PFSK-1 (cell line): ENCODE data around the gene CTXN3.

DNA sequence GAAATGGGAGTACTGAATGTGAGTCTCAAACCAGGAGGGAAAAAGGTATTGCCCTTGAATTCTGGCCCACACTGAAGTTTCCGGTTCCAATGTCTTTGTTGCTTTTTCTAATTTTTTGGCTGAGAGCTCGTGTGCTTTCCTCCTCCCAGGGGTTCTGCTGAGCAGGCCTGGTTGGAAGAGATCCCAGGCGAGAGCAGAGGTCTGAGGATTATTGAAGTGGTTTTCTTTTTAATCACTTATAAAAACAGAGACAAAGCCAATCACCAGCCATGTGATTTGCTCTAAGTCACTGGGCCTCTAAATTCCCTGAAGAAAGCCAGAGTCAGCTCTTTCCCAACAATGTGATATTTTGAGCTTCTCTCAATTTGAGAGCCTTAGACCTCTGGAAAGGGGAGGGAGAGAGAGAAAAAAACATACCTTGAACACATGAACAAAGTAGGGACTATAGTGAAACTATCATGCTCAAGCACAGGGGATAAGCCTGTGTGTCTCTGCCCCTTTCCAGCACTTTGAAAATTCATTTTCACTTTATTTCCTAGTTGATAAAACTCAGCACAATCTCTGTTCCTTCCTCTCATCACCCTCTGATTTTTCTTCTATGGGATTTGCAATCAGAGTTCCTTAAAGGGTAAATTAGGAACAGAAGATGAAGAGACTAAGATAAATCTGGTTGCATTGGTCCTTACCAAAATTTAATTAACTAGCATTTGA, 420.7 kb upstream of the GRAMD2B start:
- RRBS: no CpG with 5 or more reads among the region's 3 CpGs

DNA sequence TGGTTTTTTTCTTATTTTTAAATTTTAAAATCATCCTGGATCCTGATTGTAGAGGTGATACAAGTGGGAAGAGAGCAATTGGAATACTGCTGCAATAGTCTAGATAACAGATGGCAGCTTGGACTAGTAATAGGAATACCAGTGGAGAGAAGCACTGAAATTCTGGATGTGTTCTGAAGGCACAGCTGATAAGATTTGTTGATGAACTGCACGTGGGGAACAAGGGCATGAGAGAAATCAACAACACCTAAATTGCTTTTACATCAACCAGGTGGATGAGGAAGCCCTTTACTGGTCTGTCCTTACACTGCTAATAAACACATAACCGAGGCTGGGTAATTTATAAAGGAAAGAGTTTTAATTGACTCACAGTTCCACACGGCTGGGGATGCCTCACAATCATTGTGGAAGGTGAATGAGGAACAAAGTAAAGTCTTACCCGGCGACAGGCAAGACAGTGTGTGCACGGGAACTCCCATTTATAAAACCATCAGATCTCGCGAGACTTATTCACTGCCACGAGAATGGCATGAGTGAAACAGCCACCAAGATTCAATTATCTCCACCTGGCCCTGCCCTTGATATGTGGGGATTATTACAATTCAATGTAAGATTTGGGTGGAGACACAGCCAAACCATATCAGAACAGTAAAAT, 67.4 kb upstream of the GRAMD2B start:
- RRBS: no CpG with 5 or more reads among the region's 9 CpGs

DNA sequence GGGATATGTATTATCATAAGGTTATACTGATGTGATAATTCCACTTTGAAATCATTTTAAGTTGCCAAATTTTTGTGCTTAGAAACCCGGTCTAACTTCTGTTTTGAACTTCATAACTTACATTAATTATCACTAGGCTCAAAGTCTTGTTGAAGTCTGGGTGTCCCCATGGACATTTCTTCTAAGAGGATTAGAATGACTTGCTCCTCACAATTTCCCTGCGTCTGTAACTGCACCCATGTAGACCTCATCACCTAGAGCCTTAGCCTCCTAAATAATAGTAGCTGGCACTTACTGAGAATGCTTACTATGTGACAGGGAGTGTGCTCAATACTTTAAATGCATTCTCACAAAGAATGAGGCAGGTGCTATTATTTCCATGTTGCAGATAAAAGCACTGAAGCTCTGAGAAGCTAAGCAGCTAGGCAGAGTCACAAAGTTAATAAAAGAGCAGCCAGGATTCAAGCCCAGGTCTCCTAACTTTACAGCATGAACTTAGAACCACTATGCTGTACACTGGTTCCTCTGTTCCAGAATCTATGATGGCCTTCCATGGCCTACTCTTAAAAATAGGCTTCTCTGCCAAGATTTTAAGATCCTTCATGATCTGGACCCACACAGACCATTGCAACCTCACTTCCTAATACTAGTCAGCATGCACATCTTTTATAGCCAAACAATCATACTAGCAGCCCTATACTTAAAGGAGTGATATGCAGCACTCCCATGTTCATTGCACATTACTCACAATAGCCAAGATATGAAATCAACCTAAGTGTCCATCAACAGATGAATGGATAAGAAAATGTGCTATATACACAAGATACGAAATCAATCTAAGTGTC, 1.5 kb downstream of the GRAMD2B start:
- RRBS: no CpG with 5 or more reads among the region's 3 CpGs

GRCh38 chr5:126450293-126450886, 27.2 kb downstream of the GRAMD2B start:
- RRBS: no CpG with 5 or more reads among the region's 5 CpGs

DNA sequence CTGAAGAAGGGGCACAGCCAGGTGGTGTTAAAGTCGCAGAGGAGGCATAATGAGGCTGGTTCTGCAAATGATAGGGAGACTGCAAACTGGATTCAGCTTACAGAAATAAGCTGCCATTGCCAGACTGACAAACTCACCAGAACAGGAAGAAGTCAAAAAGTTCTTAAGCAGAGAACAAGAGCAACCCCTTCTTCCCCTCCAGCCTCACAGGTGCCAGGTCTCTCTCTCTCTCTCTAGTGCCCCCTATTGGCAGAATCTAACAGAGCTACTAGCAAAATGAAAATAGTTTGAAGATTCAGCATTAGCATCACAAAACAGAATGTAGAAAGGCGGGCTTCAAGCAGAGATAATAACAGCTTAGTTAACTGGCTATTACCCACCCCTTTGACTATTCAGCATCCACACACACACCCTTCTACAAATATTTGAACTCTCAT, 76.7 kb downstream of the GRAMD2B start:
- RRBS: no CpG with 5 or more reads among the region's 2 CpGs

- RRBS: no CpG with 5 or more reads among the region's 5 CpGs
These were observed 75.9 kb downstream of the ALDH7A1 start for GRCh38 chr5:126519036-126519547.

DNA sequence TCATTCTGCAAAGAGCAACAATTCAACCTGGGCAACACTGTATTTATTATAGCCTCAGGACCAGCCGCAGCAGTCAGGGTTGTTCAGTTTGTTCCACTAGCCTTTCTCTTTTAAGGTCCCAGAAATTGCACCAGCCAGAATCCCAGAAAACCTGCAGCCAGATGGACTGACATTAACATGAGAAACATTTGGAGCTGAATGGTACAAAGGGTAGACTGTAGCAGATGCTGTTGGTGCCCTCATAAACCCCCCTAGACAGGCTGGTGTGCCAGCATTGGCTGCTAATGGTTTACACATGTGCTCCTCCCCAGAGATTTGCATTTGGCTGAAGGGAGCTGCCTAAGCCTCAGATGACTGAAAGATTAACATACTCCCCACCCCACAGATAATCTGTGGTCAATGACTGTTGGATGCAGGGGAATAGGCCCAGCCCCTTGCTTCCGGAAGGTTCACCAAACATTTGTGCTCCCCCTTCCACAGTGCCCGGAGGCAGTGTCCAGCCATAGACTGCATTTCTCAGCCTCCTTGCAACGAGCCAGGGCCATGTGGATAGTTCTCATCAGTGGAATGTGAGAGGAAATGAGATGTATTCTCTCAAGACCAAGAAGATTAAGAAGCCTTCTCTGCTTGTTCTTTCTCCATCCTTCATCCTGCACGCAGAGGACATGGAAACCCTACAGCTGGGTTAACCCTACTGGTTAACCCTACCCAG, 48.7 kb downstream of the TEX43 start:
- RRBS: 0% methylated on average over 1 of the region's 5 CpGs

DNA sequence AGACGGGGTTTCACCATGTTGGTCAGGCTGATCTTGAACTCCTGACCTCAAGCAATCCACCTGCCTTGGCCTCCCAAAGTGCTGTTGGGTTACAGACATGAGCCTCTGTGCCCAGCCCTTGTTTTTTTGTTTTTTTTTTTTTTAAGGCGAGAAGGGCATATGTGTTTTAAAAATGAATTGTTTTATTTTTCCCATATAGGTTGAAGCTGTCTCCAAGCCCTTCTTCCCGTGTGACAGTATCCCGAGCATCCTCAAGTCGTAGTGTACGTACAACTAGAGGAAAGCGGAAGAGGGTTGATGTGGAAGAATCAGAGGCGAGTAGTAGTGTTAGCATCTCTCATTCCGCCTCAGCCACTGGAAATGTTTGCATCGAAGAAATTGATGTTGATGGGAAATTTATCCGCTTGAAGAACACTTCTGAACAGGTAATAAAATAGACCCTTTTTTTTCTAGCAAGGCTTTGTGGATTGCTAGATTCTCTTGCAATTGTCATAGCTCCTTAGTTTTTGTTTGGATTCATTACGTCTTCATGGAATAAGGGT, 43.8 kb downstream of the LMNB1 start:
- RRBS: no CpG with 5 or more reads among the region's 12 CpGs

GRCh38 chr5:126836093-126837069, 59.4 kb downstream of the LMNB1 start:
- RRBS: no CpG with 5 or more reads among the region's 5 CpGs

DNA sequence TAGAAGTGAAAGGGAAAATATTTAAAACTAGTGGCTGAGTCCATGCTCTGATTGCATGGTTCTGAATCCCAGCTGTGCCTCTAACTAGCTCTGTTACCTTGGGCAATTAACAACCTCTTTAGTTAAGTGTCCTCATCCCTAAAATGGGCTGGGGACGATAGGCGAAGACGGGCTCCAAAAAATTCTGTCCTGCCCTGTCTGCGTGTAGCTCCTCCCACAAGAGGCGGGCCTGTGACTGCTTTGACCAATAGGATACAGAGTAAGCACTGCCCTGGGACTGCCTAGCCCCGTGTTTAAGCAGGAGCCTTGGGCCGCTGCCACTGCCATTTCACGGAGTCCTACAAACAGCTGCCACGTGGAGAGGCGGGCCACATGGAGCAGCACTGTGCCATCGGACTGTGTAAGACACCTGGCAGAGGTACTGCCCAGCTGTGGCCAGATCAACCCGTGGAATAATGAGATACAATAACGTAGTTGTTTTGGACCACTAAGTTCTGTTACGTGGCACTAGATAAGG, 87.0 kb downstream of the LMNB1 start:
- RRBS: no CpG with 5 or more reads among the region's 14 CpGs

DNA sequence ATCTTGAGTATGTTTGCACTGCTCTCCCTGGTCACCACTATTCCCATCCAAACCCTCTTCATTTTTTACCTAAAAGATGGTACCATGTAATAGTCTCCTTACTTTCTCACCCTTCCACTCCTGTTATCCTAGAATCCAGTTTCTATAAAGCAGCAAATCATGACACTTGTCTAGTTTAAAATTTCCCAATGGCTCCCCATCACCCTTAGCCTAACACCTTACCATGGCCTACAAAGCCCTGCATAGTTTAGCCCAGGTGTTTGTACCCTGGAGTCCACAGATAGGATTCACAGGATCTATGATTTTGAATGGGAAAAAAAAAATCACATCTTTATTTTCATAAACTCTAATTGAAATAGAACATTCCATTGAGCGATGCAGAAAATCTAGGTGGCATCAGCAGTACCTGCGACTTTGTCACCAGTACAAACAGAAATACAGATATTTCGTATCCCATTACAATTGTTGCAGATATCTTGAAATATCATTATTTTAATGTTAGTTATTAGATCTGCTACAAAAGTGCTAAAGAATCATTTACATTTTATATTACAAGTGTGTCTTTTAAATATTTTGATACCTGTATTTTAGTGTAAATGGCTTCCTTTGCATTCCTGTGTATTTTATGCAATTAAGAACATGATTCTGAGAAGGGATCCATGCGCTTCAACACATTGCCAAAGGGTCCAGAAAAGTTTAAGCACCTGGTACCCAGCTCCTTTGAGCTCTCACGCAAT, 110.2 kb downstream of the LMNB1 start:
- RRBS: no CpG with 5 or more reads among the region's 5 CpGs

- RRBS: no CpG with 5 or more reads among the region's 9 CpGs
These were observed 118.0 kb downstream of the LMNB1 start for GRCh38 chr5:126894833-126895499.

- RRBS: no CpG with 5 or more reads among the region's 7 CpGs
These were observed at the start of gene CTXN3 for GRCh38 chr5:127648907-127649396. TSS of gene CTXN3 (plus strand) at chr5:127649082.

DNA sequence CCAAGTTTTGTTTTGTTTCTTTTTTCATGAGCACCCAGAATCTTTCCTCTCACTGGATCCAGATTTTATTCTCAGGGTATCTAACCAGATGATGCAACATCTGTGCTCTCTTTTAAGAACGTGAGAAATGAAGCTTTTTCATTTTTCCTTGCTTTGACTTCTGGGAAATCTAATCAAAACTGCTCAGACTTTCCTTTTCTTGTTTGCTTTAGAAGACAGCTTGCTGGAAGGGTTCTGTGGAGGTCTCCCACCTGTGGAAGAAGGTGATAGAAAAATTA, 142.7 kb upstream of the SLC12A2 start:
- RRBS: no CpG with 5 or more reads among the region's 1 CpG

- RRBS: no CpG with 5 or more reads among the region's 3 CpGs
These were observed 65.9 kb upstream of the SLC12A2 start for GRCh38 chr5:128017503-128018182.

GRCh38 chr5:128079370-128079805, 4.2 kb upstream of the SLC12A2 start:
- RRBS: no CpG with 5 or more reads among the region's 2 CpGs

DNA sequence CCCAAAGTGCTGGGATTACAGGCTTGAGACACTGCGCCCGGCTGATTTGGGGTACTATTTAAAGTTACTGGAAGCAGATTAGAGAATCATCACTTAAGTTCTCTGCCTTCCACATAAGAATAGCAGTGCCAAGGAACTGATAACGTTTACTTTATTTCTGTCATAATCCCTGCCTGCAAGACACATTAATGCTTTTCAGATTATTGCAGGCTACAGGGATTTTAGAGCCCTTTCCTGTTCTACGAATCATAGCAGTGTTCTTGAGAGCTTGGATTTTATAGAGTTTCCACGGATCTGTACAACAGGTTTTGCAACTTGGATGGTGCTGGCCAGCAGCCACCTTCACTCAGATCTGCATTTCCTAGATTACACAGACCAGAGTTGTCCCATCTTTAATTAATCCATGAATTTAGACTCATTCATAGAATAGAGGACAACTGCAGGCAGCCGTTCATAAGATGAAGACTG, 38.0 kb downstream of the SLC12A2 start:
- RRBS: no CpG with 5 or more reads among the region's 6 CpGs

GRCh38 chr5:128167504-128168063, 84.0 kb downstream of the SLC12A2 start:
- RRBS: no CpG with 5 or more reads among the region's 2 CpGs